ENCODE results near the genes ONECUT1, PRTG and NEDD4.

- RRBS, result 4% methylated on average over 4 of the region's 7 CpGs
These were observed 496 bp upstream of the ATOSA start for GRCh38 chr15:52679772-52679995.

DNA sequence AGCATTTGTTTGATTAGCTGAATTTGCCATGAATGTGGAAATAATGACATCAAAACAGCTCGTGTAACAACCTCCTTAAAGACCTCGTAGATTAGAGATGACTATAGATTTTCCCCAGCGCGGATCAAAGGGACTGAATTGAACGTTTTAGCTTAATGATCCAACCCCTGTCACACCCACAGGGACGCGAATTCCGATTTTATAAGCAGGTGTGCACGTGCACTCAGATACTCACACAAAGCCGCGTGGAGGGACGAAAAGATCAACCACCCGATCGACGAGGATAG is 7.2 kb downstream of the ONECUT1 start:
- RRBS, result no CpG with 5 or more reads among the region's 15 CpGs

- RRBS, result 2% methylated on average over 20 of the region's 94 CpGs
These were observed at the start of gene ONECUT1 for GRCh38 chr15:52789776-52790662. ONECUT1 (minus strand) TSS chr15:52790336.

- RRBS, result no CpG with 5 or more reads among the region's 2 CpGs
These were observed 16.9 kb upstream of the ONECUT1 start for GRCh38 chr15:52807069-52807483.

DNA sequence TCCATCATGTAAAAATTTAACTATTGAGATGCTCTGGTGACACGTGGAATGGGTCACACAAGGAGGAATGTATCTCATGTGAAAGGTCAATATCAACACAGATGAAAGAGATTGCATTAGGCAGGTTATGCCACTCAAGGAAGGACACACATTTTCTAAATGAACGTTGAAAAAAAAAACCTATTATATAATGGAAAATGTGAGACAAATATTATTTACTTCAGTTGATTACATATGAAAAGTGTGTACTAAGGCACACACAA is 304.2 kb downstream of the WDR72 start:
- RRBS, result no CpG with 5 or more reads among the region's 2 CpGs

DNA sequence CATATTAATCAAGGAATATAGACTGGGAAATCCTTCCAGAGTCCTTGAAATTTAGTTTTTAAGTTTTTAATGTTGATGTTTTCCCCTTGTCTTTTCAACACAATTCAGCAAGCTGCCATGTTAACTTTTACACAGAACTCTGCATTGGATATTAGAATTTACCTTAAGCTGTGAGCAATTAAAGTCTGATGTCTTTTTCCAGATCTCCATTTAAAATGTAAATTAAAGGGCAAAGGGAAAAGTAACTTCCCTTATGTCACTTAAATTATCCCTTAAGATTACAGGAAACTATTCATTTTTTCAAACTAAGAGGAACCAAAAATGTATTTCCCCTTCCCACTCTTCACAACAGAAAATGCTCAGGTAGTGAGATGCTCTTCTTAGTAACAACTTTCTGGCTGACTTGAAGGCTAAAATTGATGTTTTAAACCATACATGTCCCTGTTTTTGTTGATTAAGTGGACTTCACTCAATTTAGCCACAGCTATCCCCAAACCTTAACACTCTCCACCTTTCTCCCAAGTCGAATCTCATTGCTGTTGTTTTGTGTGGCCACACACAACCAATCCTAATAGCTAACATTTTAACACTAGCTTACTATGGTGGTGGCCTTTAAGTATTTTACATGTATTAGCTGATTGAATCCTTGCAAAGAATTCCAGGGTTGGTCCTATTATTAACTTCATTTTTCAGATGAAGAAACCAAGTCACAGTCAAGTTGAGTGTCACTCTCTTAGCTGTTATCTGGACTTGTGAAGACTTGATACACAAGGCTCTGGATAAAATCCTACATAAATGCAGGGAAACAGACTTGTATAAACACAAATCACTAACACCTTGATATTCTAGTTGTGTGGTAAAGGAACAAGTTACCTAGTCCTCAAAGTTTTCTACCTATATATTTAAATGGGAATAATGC is 17.5 kb downstream of the RSL24D1 start:
- RRBS, result no CpG with 5 or more reads among the region's 1 CpG

DNA sequence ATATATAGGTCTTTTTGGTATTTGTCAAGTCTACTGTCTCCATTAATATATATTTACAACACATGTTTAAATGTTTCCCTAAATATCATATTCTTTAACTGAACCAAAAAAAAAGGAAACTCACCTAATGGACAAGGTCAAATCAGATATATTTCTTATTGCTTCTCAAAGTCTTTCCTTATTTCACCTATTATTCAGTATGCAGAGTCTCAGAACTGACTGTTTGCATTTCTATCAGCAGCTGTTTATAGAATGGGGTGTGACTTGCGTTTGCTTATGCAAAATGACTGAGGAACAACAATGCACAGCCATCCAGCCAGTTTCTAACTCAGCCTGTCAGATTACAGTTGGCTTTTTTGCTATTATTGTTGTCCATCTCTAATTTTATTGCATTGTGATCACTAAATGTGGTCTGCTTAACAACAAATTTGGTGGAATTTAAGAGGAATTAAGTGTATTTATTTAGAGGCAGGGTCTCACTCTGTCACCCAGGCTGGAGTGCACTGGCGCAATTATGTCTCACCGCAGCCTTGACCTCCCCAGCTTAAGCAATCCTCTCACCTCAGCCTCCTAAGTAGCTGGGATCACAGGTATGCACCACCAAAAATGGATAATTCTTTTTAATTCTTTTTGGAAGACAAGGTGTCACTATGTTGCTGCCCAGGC is 40.7 kb downstream of the RAB27A start:
- RRBS, result no CpG with 5 or more reads among the region's 3 CpGs

DNA sequence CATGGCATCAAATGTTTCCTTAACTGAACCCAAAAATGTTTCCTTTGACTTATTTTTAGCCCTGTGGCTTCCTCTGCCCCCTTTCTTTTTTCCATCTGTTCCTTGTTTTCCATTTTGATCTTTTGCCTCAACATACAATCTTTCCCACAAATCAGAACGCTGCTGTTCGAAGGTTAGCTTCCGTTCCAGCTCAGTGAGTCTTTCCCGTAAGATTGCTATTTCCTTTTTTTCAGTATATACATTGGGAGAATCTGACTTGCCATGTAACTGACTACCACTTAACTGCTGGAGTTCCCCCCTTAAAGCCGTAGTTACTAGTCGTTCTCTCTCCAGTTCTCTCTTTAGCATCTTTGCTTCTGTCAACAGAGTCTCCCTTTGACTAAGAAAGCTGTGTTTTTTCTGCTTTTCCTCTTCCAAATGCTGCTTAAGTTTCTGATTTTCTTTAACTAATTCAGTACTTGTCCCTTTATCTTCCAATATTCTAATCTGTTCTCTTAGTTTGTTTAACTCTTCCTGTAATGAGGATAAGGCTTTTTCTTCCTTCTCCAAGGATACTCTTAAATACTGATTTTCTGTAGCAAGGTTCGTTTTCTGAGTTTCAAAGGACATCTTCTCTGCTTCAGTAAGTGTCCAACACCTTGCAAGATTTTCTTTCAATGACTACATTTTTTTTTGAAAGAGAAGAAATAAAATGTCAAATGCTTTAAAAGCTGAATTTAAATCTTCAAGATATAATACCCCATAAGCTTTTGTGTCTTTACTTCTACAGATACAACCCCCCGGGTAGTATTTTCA is 41.5 kb downstream of the PIGB start:
- RRBS, result no CpG with 5 or more reads among the region's 8 CpGs

- RRBS, result 1% methylated on average over 57 of the region's 117 CpGs
These were observed at the start of gene PRTG for GRCh38 chr15:55742465-55743390. PRTG (minus strand) TSS chr15:55743152.

DNA sequence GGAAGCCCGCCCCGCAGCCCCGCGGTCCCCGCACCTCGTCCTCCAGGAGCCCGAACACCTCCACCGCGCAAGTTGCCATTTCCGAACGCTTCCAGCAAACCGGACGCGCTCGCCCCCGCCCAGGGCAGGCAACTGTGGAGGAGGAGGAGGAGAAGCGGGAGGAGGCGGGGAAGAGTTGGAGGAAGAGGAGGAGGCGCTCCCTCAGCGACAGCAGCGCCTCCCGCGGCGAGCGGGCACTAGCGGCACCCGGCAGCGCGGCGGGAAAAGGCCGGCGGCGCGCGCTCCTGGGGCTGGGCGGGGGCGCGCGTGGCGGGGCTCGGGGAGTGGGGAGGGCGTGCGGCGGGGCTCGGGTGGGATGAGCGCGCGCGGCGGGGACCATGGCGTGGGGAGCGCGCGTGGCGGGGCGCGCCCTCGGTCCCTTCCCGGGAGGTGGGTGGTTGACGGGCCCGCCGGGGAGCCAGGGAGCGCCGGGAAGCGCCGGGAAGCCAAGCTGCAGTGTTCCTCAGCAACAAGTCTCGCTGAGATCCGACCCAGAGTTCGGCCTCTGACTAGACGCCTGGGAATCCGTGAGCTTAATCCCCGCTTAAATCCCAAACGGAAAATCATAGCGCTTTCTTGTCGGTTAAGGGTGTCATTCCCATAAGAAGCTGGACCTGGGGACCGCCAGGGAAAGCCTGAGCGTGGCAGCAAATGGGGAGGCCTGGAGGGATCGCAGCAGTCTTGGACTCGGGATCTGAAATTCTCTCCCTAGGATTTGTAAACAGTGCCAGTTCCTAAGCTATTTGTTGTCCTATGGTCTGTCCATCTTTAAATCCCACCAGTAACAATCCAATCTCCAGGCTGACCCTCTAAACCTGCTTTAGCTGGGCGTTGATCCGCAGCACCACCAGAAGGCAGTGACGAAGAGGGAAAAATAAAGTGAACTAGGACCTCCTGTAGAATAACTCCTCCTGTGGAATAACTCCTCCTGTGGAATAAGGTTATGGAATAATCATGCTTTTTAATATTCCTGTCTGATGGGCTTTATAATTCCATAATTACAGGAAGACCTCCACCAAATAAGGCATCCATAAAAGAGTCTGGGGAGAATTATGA is at the start of gene NEDD4:
NEDD4 (minus strand) TSS at position 136 of the 1,095 bp plus-strand sequence.
- RRBS, result no CpG with 5 or more reads among the region's 82 CpGs

DNA sequence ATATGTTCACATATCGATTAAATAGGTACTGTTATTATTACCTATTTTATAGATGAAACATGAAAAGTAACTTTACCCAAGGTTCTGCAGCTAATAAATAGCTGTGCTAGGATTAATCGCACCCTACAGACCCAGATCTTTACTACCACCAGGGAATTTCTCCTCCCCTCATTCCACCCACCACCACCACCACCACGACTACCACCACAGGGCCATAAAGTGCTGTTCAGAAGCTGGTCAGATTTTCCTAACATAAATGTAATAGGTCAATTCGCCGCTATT is 593 bp downstream of the MNS1 start:
- RRBS, result no CpG with 5 or more reads among the region's 5 CpGs

GRCh38 chr15:56719169-56719597 is 14.1 kb downstream of the ZNF280D start:
- RRBS, result no CpG with 5 or more reads among the region's 4 CpGs

GRCh38 chr15:56732532-56733093 is 696 bp downstream of the ZNF280D start:
- RRBS, result no CpG with 5 or more reads among the region's 17 CpGs

DNA sequence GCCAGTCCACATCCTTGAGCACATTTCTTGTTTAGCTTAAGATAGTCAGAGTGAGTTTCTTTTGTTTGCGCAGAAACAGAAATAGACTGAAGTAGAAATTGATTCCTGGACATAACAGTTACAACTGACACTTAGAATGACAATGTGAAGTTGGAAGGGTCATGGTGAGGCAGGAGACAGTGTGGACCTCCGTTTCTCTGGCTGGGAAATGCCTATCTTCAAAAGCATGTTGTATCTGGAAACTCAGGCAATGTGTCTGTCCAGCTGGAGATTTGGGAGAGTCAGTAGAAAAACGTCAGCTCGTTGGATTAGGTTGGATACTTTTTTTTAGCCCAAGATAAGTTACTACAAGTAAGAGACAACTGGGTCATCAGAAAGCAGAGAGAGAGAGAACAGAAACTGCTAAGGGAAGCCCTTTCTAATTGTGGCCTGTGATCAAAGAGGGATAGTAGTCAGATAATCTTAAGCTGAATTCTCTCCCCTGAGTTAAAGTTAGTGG is 78.8 kb upstream of the ZNF280D start:
- RRBS, result no CpG with 5 or more reads among the region's 4 CpGs

DNA sequence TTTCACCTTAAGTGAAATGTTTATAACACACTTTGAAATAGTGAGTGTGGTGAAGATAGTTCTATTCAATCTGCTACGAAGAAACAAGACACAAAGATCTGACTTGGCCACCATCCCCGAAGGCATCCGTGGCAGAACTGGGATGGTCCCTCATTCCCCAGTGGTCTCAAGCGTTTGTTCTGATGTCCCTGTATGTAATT is 32.2 kb upstream of the TCF12 start:
- RRBS, result no CpG with 5 or more reads among the region's 4 CpGs

DNA sequence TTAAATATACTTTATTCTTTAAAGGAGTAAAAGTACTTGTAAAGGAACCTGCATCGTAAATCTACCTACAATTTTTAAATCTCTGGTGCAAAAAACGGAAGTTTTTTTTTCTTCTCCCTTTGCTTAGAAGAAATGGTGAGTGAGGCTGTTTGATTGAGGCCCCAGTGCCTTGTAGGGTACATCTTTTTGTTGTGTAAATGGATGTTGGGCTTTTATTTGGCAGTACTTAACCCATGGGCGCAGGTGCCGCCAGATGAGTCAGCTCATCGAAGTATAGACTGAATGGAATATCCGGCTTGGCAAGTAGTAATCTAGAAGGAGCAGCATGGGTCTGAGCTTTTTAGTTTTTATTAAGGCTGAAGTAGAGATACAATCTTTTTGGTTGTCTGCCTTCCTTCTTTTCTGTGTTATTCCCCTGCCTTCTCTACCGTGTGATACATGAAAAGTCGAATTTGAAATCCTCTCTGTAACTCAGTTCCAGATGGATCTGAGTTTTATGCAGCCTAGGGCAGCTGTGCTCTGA is 177.7 kb upstream of the CGNL1 start:
- RRBS, result no CpG with 5 or more reads among the region's 8 CpGs

GRCh38 chr15:57312331-57313184 is 63.7 kb upstream of the CGNL1 start:
- RRBS, result 50% methylated on average over 2 of the region's 16 CpGs

DNA sequence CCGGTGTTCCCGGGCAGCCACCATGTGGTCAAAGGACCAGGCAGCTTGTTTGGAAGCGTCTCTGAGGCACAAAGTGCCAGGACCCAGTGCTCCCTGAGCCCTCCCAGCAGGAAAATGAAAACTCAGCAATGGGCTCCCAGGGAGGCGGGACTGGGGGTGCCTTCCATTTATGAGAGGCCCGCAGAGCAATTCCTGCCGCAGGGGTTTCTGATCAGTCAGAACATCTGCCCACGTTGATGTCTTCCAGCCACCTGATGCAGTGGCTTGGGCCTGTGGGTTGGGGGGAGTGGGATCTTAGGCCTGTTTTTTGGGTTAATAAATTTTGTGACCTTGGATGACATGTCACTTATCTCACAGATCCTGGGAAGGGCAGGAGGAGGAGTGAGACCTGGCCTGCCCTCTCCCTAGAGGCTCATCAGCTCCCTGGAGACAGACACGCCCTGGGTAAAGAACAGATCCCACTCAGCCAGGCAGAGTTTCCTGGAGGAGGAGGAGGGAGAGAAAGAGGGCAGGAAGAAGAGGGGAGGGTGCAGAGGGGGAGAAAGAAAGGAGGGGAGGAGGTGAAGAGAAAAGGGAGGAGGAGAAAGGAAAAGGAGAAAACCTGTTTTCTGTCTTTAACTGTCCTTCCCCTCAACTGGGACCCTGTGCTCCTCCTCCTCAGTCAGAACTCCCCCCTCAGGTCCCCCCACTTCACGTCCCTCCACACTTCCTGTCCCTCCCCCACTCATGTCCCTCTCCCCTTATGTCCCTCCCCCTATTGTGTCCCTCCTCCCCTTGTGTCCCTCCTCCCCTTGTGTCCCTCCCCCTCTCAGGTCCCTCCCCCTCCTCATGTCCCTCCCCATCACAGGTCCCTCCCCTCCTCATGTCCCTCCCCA is 52.6 kb upstream of the CGNL1 start:
- RRBS, result no CpG with 5 or more reads among the region's 9 CpGs

GRCh38 chr15:57453613-57454245 is 77.4 kb downstream of the CGNL1 start:
- RRBS, result no CpG with 5 or more reads among the region's 5 CpGs

DNA sequence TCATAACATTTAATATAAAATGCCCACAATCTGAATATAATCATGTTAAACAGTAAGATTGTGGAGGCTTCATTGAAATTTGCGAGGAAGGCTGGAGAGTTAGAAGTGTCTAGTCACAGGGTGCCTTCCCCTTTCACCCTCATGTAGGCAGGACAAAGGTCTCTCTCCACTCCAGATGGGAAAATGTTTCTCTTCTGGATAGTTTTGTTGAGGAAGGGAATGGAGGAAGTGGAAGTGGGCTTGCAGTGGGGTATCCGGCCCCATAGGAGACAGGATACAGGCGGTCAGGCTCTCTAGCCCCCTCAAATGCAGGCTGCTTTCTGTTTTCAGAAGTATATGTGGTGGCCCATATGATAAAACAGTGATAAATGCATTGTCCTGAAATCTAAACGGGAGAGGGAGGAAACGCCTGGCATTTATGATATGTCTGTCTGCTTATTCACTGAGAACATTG is 13.3 kb upstream of the MYZAP start:
- RRBS, result no CpG with 5 or more reads among the region's 5 CpGs

Measured in iris pigment epithelial cell (primary cell).